HTERT-HM (cell line): ENCODE measurements around a stretch of chr21.

DNA sequence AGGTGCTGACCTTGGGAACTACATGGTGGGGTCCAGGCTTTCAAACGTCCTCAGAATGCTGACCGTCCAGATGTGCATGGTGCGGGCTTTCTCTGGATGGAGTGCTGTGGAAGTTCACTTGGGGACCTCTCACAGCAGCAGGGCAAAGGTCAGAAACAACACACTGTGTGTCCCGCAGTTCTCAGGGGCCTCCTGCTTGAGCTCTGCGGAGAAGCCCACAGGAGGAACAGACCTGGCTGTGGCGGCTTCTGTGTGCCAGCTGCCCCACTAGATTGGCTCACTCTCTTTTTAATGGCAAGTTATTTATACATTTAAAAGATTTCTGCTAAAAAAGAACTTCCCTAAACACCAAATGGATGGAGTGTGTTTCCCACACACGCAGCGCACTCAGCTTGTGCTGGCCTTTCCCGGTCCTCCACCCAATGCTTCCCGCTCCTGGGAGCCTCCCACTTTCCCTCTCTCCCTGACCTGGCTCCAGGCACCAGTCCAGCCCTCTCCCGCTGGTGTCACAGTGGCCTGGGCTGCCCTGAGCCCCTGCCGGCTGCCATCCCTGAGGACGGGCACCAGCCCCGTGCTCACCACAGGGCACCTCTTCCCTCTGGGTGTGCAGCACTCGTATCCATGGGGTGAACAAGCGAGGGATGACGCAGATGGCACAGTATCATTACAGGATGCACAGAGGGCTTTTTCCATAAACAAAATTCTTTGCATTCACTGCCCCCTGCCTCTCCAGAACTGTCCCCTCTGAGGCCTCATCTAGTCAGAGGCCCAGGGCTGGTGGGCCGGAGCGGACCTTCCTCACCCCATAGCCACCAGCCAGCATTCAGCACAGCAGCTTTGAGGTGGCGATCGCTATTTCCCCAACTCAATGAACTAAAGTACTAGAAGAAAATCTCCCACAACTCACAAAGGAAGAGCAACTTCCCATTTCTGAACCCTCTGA is 68.4 kb downstream of the SLC37A1 start:
- RRBS: no CpG with 5 or more reads among the region's 21 CpGs

GRCh38 chr21:42593136-42593730 is 60.2 kb upstream of the PDE9A start:
- RRBS: 4% methylated on average over 10 of the region's 25 CpGs

- RRBS: no CpG with 5 or more reads among the region's 12 CpGs
These were observed 59.6 kb upstream of the PDE9A start for GRCh38 chr21:42593731-42594254.

- RRBS: 4% methylated on average over 6 of the region's 34 CpGs
These were observed 726 bp upstream of the PDE9A start for GRCh38 chr21:42652466-42653324.

GRCh38 chr21:42654105-42655146 is 1.0 kb downstream of the PDE9A start:
- RRBS: 2% methylated on average over 28 of the region's 49 CpGs

DNA sequence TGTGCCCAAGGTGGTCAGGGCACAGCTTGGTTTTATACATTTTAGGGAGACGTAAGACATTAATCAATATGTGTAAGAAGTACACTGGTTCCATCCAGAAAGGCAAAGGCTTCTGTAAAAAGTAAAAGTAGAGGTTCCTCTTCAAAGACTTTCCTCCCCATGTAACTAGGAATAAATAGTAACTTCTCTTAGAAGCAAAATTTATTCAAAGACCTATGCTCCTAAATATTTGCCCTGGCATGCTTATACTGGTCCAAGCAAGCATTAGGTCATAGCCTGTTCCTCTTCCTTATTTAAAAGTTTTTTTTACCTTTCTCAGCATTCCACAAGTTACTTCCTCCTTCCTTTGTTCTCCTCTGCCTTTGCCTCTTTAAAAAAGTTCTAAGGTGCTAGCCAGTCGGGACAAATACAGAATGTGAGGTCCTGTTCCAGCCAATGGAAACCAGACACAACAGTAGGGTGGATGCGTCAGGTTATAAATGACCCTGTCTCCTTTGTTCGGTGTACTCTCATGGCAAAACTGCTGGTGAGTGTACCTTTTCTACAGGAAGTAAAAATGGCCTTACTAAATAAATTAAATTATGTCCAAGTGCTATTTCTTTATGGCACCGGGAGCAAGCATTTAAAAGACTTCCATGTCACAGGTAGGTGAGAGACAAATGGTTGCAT is 66.9 kb downstream of the WDR4 start:
- RRBS: no CpG with 5 or more reads among the region's 5 CpGs

GRCh38 chr21:42863153-42863763 is 16.1 kb downstream of the WDR4 start:
- RRBS: no CpG with 5 or more reads among the region's 23 CpGs

GRCh38 chr21:42975264-42975976 is 1.1 kb downstream of the PKNOX1 start:
- RRBS: 2% methylated on average over 21 of the region's 48 CpGs

- RRBS: no CpG with 5 or more reads among the region's 3 CpGs
These were observed 1.9 kb downstream of the PKNOX1 start for GRCh38 chr21:42976238-42976727.

GRCh38 chr21:42990076-42990922 is 15.9 kb downstream of the PKNOX1 start:
- RRBS: no CpG with 5 or more reads among the region's 10 CpGs

DNA sequence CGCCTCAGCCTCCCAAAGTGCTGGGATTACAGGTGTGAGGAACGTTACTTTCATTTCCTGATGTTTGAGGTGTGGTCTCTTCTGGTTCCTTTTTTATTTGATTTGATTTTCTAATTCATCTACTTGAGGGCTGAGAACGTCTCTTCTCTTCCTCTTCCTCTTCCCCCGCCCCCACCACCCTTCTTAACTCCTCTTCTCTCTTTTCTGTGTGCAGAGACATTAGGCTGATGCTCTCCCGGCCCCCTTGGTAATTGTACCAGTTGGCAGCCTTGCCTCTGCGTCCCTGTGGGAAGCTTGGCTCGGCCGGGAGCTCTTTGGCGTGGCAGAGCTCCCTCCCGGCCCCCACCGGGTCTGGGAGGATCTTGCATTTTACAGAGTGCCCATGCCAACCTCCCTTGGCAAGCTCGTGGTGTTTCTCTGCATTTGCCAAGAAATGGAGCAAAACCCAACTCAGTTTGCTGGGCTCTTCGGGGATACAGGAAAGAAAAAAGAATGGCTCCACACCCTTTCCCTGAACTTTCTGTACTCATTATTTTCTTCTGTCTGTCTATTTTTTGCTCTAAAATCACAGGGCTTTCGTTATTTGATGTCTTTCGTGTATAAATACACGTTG is 20.0 kb downstream of the CRYAA start:
- RRBS: 19% methylated on average over 4 of the region's 16 CpGs

- RRBS: no CpG with 5 or more reads among the region's 5 CpGs
These were observed 41.9 kb downstream of the CRYAA start for GRCh38 chr21:43210780-43211085.

DNA sequence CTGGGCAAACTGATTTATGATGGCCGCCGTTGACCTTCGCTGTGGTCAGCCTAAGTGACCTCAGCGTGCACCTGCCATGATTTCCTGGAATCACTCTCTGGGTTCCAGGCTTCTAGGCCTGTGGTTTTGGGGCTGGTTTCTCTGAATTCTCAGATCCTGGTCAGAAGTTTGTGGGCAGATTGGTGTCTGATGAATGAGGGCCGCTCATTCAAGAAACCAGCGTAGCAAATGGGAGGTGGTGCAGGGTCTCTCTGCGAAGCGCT is 64.0 kb downstream of the SIK1 start:
- RRBS: no CpG with 5 or more reads among the region's 8 CpGs

GRCh38 chr21:43373008-43373864 is 53.7 kb downstream of the SIK1 start:
- RRBS: no CpG with 5 or more reads among the region's 29 CpGs

GRCh38 chr21:43720304-43720543 is 1.3 kb downstream of the PDXK start:
- RRBS: no CpG with 5 or more reads among the region's 9 CpGs

GRCh38 chr21:43731310-43732125 is 12.6 kb downstream of the PDXK start:
- RRBS: no CpG with 5 or more reads among the region's 15 CpGs

DNA sequence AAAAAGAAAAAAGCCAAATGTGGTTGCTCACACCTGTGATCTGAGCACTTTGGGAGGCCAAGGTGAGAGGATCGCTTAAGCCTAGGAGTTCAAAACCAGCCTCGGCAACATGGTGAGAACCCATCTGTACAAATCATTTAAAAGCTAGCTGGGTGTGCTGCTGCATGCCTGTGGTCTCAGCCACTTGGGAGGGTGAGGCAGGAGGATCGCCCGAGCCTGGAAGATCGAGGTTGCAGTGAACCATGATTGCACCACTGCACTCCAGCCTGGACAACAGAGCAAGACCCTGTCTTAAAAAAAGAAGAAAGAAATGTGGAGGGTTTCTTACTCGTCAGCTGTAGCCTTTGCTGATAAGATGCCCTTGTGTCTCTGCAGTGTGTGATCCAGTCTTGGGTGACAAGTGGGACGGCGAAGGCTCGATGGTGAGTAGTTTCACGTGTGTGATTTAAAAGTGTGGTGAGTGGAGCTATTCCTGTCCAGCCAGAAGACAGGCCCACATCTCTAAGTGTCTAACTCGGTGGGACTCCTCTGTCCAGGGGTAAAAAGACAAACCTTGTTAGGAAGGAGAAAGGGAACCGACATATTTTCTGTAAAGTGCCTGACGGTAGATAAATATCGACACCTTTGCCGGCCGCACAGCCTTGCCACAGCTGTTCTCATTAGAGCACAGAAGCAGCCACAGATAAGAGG is 26.9 kb downstream of the PDXK start:
- RRBS: no CpG with 5 or more reads among the region's 16 CpGs

DNA sequence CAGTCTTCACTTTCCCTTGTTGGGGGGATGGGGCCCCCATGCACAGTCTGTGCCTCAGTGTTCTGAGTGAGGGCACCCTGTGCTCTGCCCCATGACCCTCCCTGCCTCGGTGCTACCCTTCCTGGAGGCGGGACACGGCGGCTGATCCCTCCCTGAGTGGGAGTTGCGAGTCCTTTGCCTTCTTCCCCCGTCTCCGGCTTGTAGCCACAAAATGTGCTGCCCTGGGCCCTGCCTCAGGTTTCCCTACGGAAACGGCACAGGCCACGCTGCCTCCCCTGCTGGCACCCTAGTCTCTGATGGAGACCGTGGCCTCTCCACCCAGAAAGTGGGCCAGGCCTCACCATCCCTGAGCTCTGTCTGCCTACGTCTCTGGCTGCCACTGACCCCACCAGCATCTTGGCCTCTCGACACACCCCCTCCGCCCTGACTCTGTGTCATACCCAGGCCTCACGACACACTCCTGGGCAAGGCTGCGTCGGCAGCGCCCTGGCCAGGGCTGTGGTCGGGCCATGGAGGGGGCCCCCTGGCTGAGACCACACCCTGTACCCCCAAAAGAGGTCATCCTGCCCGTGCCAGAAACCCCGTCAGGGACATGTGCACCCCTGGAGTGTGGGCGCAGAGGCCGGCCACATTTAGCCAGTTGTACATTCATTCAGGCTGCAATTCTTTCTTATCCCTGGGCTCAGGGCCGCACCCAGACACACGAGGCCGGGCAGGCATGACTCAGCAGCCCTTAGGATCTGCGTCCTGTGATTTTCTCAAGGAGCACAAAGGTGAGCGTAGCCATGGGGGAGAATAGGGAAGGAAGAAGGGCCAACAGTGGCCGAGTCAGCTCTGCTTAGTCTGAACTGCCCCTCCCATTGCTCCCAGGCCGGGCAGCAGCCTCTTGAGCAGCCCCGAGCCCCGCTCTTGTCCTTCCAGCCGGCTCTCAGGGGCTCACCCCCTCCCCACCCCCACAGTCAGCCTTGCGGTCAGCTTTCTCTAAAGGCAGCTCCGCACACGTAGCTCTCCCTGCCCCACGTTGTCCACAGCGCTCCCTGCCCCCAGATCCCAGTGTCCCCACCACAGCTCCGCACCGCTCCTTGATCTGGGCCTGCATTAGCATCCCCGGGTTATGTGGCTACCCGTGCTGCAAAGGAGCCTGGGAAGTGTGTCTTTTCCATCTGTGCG is 8.1 kb downstream of the CSTB start:
- RRBS: 25% methylated on average over 8 of the region's 43 CpGs

DNA sequence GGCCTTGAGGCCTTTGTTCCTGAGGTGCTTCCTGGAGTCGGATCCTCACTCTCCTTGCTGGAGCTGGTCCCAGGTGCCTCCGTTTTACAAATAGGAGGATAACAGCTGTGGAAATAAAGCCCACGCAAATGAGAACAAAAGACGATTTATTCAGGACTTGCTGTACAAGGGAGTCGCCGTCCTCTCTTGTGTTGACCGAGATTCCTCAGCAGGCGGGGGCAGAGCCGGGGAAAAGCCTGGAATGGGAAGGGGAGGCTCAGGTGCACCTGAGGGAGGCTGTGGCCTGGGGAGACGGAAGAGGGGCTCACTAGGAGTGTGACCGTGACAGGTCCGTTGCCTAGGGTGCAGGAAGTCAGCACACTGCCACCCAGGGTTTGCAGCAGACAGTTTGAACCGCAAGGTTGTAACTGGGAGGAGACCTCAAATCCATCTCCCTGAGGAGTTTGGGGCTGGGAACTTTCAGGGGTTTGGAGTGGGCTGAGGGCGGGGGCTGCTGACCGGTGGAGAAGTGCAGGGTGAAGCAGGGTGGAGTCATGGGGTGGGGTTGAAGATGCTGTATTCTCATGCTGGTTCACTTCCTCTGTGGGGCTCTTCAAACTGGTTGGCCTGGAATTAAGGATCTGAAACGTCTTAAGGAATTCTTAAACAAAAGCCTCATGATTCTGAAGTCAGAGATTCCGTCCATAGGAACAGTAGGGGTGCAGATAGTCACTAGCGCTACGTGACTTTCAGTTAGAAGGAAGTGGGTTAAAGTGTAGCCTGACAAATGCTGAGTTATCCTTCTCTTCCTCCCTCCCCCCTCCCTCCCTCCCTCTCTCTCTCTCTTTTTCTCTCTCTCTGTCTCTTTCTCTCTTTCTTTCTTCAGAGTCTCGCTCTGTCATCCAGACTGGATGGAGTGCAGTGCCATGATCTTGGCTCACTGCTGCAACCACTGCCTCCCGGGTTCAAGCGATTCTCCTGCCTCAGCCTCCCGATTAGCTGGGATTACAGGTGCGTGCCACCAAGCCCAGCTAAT is 2.7 kb upstream of the CSTB start:
- RRBS: no CpG with 5 or more reads among the region's 24 CpGs

DNA sequence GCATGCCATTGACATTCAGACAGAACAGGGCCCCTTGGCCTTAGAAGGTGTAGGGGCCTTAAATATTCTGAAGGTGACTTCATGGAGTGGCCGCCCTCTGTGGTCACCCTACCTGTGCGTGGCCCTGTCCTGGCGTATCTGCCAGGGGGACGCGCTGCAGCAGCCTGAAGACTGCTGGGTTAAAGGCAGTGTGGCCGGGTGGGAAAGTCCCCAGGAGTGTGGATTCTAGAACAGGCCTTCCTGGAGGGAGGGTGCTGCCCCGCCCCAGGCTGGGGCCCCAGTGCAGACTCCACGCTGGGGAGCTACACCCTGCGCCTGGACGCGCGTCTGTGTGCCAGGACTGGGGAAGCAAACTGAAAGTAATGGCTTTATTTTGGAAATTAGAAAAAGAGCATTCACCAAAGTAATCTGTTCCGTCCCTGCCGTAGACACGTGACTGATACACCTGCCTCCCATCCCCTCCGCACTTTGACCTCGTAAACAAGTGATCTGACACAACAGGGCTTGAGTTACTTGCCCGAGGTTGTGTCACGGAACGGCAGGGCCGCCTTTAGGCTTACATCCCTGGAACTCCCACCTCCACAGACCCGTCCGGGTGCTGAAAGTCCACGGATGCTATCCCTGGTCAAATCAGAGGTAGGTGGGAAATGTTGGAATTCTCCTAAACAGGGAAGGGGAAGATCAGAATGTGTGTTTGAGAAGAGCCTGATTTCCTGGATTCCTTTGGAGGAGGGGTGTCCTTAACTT is 1.9 kb downstream of the AGPAT3 start:
- RRBS: no CpG with 5 or more reads among the region's 24 CpGs